ENCODE data around the gene PPM1K.

- PRO-cap = no peak
These were observed 18.7 kb downstream of the SPARCL1 start for GRCh38 chr4:87510305-87510989.

- PRO-cap = no peak
These were observed 28.0 kb downstream of the DMP1 start for GRCh38 chr4:87678142-87678367.

DNA sequence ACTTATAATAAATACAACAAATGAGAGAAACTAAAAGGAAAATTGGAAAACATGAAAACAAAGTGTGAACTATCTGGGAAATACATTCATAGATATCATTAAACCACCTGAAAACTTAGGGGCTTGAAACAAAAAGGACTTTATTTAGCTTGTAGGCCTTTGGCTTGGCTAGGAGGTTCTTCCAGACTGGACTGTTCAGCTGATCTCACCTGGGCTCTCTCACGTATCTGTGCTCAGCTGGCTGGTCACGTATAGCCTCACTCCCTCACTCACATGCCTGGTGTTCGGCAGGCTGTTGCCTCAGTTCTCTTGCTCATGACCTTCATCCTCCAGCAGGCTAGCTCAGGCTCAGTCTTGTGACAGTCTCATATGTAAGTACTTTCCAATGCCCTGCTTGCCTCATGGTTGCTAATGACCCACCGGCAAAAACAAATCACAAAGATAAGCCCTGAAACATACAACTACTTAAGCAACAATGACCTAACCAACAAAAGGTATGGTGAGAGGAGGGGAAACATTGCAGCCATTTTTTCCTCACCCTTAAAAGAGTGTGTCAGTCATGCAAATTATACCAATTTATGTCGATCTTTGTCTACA lies 24.9 kb downstream of the MEPE start:
- PRO-cap = no peak

- PRO-cap = no peak
These were observed 32.6 kb downstream of the MEPE start for GRCh38 chr4:87865168-87865874.

DNA sequence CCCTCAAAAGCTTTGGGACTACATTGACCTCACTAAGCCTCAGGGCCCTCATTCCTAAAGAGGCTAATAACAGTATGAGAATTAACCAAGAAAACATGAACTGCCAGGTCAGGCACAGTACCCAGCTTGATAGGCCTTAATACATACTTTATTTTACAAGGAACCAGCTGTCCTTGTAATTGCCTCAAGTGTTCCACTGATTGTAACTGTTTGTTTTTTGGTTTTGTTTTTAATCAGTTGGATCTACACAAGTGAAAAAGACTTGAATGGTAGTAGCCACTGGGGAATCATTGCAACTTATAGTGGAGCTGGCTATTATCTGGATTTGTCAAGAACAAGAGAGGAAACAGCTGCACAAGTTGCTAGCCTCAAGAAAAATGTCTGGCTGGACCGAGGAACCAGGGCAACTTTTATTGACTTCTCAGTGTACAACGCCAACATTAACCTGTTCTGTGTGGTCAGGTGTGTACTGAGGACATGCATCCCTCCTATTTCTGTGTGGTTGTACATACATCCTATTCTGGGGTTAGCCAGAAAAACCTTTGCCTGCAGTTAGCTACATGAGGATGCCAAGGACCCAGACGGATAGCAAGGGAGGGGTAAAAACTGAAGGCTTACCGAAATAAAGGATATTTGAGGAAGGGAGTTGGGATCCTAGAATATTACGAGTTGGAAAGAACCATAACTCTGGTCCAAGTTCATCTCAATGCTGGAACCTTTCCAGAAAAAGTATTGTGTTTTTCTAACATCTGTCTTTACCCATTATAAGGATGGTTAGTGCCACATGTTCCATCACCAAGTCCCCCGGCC lies 35.8 kb downstream of the PKD2 start:
- PRO-cap = no peak

DNA sequence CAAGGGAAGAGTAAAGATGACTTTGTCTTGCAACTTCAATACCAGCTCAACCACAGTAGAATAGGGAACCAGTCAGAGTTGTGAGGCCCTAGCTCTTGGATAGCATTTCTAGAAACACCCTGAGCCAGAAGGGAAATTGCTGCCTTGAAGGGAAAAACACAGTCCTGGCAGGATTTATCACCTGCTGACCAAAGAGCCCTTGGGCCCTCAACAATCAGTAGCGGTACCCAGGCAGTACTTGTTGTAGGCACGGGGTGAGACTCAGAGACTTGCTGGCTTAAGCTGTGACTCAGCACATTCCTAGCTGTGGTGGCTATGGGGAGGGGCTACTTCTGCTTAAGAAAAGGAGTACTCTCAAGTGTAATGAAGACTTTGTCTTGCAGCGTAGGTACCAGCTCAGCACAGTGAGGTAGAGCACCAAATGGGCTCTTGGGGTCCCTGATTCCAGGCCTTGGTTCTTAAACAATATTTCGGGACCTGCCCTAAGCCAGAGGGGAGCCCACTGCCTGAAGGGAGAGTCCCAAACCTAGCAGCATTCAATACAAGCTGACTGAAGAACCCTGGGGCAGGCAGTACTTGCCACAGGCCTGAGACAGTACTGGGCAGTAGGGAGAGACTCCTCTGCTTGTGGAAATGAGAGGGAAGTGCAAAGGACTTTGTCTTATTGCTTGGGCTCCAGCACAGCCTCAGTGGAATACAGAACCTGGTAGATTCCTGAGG lies 19.9 kb upstream of the ABCG2 start:
- PRO-cap = no peak

GRCh38 chr4:88283360-88283769 lies 996 bp downstream of the PPM1K start:
- PRO-cap = bidirectional peak, plus-strand start at chr4:88283652, minus-strand start at chr4:88283649

- PRO-cap = bidirectional peak, plus-strand start at chr4:88283967, minus-strand start at chr4:88283910; bidirectional peak, plus-strand start at chr4:88284332, minus-strand start at chr4:88284225; bidirectional peak, plus-strand start at chr4:88284932, minus-strand start at chr4:88284561
These were observed at the start of gene PPM1K for GRCh38 chr4:88283770-88284842. Gene PPM1K (minus strand): TSS chr4:88284561.

- PRO-cap = no peak
These were observed 22.9 kb downstream of the HERC6 start for GRCh38 chr4:88401552-88402049.

DNA sequence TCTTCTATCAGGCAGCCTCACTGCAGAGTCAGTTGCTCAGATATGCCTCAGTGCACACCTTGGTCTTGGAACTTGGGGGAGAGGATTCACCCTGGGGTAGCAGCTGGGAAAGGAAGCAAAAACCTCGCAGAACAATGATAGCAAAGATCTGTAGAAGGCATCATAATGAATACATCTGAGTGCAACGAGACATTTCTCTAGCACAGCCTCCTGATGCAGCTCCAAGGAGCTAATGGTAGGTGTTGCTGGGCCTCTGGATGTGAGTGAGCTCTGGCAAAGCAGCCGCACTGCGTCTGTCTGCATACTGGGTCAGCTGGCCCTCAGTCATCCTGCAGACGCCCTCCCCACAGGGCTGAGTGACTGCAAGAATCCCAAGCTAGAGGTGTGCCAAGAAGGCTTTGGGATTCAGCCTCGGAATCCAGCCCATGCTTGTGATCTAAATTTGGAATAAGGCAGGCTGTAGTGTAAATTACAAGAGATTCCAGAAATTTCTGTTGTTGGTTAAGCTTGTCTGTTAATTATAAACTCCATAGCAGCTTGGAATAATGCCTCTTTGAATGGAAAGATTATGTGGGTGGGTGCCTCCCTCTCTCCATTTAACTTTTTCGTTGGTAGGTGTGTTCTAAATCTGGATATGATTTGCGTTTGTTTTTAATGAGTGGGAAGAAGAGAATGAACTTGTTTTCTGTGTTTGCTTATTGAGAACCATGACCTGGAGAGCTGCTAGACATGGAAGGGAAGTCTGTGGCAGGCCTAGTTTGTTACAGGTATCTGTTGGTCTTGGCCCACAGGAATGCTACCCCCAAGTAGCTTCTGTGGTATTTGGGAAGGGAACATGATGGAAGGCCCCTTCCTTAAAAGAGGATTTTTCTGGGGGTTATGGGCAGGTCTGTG lies 18.6 kb downstream of the HERC3 start:
- PRO-cap = no peak

GRCh38 chr4:88820490-88820858 lies 122.8 kb upstream of the NAP1L5 start:
- PRO-cap = no peak

- PRO-cap = no peak
These were observed 56.0 kb downstream of the FAM13A start for GRCh38 chr4:89000787-89001507.

GRCh38 chr4:89161067-89161392 lies 49.7 kb downstream of the TIGD2 start:
- PRO-cap = no peak

DNA sequence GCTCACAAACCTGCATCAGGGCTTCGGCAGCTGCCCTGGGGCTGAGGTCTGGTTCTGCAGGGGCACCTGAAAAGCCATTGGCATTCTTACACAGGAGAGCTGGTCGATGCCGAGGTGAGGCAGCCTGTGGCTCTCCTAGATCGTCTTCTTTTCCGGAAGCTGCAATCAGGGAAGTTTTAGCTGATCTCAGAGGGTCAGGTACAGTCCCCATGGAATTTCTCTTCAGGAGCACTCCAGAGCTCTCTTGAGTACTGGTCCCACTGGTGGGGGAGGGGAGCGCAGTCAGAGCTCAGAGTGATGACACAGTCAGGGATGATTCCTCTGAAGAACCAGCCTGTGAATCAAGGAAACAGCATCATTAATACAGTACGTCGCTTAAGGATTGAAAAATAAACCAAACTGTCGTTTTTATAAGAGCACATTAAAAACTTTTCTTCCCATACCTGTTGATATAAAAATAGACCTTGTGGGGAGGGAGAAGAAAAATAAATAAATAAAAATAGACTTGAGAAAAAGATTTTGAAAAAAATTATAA lies 57.6 kb downstream of the GPRIN3 start:
- PRO-cap = no peak

DNA sequence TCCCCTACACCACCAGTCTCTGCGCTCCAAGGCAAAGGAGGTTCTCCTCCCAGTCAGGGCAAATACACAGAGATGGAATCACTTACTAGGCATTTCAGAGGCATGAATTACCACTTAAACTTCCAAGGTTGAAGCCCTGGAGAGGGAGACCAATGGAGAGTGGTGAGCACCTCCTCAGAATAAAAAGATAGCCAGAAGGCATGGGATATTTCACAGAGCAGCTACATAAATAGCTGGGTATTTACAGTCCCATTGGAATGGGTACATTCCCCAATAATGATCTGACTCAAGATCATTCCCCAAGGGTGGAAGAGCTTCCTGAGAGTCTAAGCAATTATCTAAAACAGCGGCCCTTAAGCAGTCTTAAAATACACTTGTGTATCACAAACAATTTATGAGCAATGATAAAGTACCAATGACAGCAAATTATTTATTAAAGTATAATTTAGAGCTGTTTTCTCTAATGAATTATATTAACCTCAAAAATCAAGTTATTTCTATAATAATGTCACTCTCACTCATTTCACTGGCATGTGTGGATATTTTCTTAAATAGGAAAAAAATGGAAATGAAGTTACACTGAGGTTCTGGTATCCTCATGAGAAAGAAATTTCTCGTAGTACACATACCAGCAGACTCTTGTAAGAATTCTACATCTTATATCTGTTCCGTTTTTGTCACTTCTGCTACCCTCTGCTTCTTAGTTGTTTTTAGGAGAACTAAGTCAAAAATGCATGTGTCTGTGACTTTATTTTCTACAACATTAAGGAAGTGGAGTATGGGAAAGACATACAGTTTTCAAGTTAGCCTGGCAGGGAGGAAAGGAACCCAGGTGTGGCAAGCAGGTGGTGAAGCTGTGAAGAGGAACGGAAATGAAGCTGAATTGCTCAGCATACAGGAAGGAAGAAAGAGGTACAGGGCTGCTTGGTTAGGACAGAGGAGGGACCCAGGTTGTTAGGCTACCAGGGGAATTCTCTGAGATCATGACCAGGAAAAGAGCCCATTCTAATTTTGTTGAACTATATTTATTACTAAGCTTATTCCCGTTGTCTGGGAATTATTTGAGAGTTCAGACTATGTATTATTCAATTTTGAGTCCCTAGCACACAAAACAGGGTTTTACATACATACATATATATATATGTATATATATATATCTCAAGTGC lies 9.7 kb downstream of the GPRIN3 start:
- PRO-cap = no peak

DNA sequence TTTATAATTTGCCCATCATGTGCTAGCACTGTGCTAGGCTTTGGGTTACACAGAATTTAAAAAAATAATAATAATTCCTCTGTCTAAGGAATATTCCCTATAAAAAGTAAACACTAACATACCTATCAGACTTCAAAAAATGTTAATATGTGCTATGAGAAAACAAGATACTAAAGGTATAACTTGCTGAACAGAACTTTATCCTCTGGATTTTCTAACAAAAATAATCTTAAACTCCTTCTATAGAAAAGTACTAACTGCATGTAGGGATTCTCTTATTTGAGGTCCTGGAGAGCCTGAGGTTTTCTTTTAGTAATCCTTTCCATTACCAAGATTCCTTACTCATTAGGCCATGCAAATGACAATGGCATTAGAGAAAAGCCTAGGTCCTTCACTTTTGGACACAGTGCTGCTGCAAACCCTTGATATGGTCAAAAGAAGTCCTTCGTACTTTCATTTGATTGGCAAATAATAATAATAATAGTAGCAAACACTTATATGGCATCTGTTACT lies 3.1 kb downstream of the MMRN1 start:
- PRO-cap = no peak

DNA sequence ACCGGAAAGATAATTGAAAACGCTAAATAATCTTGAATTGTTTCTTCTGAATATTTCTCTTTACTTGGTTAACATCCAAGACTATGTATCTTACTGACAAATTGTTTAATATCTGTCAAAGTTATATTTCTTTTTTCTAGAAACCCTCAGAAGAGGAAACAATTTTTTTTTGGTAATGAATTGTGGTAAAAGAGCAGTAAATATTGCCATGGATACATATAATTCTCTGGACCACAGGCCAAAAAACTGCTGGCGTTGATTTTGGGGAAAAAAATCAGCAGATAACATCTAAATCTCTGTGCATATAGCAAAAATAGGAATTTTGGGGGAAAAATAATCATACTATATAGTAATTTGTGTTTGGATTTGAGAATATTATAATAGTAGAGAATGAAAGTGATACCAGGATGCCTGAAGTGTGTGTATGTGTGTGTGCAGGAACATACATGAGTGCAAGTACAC lies 518.7 kb downstream of the CCSER1 start:
- PRO-cap = no peak

GRCh38 chr4:92441969-92442604 lies 138.3 kb downstream of the GRID2 start:
- PRO-cap = no peak

DNA sequence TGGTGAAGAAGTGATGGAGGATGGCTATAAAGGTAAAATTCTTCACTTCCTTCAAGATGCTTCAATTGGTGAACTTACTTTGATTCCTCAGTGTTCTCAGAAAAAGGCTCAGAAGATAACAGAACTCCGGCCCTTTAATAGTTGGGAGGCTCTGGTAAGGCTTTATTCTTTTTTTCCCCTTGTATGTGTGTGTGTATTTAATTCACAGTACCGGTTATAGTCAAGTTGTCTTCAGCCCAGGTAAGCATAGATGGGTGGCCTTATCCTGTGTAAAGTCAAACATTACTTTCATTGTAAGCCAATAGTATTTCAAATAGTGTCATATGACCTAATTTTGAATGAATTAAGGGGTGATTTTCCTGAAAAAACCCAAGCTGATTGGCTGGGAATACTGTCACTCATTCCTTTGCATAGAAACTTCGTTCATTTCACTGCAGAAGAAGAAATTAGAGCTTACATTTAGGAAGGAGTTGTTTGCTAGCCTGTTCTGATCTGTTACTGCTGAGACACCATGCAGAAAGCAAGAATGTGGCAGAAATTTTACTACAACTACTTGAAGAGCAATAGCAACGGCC lies 45.3 kb downstream of the SMARCAD1 start:
- PRO-cap = no peak

- PRO-cap = no peak
These were observed 47.9 kb downstream of the PDLIM5 start for GRCh38 chr4:94499564-94500112.